Cardiac atrium fibroblast (primary cell): ENCODE measurements around a stretch of chr7.

DNA sequence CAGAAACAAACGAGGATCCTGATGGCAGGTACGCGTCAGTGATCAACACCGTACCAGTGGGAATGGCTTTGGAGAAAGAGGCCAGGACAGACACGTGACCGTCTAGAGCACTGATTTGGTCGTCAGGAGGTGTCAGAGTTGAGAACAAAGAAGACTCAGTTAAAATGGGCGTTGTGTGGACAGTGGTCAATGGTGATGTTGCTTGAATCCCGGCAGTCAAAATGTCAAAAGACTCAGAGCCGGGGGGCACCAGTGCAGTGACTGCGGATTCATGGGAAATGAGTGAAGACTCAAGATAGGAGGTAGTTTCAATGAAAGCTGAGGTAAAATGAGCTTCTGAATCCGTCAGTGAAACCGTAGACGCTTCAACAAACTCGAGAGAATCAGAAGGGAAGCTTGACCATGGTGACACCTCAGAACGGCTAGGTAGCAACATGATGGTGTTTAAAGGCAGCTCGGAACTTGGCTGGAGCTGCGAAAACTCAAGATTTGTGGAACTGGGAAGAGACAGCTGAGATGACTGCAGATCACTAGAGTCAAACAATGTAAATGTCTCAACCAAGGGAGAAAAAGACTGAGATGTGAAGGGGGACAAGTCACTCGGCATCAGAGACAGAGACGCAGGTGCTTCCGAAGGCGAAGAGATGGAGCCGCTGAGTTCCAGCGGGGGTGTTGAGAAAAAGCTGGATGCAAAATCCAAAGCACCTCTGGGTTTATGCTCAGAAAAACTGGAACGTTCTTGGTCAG, 63.9 kb downstream of the KIAA1549 start:
- RAMPAGE, long total RNA = no peak

DNA sequence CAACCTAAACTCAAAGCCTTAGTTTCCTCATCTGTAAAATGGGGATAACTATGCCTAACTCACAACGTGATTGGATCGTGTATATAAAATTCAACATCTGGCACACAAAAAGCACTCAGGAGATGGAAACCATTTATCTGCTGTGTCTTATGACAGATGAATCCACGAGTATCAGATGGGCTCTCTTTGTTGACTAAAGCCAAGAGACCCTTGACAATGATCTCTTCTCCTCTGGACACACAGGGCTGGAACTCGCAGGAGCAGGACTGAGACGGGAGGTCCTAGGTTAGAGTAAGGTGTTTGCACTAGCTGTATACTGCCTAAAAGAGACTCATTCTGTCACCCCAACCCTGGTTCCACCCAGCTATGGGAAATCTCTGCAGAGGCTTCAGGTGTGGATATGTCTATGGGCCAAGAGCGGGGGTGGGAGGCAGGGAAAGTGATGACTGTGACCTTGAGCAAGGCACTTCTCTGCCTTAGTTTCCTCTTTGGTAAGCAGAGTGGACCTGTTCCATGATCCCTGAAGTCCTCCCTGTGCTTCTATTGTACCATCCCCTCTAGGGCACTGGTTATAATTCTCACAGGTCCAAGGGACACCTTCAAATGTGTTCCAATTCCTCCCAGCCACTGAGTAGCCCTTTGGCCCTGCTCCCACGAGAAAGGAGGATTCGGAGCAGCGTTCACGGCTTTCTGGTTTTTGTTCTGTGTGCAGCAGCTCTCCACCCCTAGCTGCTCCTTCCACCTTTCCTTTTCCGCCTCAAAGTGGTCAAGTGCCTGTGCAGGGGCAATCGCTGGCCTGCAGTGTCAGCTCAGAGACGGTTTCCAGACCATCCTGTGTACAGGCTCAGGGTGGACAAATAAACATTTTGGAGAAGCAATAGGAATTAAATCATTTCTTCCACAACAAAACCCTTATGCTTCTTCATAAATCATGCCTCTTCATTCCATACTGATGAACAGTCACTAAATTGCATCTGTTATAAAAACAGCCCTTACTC, 1.5 kb downstream of the KIAA1549 start:
- RAMPAGE, long total RNA = no peak

DNA sequence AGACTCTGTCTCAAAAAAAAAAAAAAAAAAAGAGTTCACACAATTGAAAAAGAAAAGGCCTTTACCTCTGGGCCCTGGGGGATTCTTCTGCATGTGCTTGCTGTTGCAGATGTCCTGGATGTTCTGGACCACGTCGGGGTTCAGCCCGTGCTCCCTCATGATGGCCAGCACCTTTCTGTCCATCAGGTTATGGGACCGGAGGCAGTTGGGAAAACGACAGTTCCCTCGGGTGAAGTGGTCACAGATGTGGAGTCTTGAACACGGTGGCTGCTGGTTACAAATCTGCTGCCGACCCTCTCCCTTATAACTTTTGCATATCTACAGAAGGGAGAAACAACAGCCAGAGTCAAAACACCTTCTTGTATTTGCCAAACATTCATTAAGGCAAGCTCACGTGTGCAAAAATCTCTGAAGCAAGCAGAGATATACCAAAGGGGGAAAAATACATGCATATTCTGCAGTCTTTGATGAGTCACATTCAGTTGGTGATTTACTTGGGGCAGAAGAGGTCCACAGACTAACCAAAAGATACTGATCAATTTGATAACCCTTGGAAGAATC, 25.7 kb downstream of the ZC3HAV1 start:
- RAMPAGE, long total RNA = no peak

DNA sequence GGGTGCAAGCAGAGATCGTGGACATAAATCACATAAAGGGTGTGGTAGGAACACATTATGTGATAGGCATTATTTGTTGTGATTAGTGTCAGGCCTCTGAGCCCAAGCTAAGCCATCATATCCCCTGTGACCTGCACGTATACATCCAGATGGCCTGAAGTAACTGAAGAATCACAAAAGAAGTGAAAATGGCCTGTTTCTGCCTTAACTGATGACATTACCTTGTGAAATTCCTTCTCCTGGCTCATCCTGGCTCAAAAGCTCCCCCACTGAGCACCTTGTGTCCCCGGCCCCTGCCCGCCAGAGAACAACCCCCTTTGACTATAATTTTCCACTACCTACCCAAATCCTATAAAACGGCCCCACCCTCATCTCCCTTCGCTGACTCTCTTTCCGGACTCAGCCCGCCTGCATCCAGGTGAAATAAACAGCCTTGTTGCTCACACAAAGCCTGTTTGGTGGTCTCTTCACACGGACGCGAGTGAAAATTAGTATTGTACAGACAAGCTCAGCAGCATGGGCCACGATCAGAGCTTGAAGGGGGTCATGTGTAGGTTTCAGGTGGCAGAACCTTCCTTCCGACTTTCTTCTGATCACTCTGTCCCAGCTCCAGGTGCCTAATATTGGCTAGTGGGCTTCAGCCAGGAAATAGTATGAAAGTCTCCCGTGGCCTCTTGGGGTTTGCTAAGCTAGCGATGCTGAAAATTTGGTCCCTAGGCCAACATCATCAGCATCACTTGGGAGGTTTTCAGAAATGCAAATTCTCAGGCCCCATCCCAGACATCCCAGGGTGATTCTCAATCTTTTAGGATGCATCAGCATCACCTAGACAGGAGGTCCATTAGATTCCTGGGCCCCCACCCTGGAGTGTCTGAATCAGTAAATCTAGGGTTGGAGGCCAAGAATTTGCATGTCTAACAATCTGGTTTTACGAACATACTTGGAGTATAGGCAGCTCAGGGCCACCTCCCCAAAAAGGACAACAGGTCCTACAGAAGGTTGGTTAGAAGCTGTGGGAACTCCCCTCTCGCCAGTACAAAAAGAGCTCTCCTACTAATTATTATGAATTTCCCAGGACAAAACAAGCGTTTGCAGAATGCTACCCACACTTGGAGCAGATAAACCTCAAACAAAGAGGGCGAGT, 15.8 kb downstream of the ZC3HAV1 start:
- RAMPAGE, long total RNA = no peak

GRCh38 chr7:139094980-139095834, 14.3 kb downstream of the ZC3HAV1 start:
- RAMPAGE, long total RNA = no peak

- RAMPAGE, long total RNA = no peak
Observed at GRCh38 chr7:139133265-139133558, 366 bp upstream of the TTC26 start.

- RAMPAGE, long total RNA = no peak
Observed at GRCh38 chr7:139292098-139292608, 49.0 kb upstream of the FMC1 start.

GRCh38 chr7:139562438-139563180, 39.1 kb downstream of the CLEC2L start:
- RAMPAGE, long total RNA = no peak

- RAMPAGE, long total RNA = no peak
Observed at GRCh38 chr7:139563346-139564469, 40.2 kb downstream of the CLEC2L start.

DNA sequence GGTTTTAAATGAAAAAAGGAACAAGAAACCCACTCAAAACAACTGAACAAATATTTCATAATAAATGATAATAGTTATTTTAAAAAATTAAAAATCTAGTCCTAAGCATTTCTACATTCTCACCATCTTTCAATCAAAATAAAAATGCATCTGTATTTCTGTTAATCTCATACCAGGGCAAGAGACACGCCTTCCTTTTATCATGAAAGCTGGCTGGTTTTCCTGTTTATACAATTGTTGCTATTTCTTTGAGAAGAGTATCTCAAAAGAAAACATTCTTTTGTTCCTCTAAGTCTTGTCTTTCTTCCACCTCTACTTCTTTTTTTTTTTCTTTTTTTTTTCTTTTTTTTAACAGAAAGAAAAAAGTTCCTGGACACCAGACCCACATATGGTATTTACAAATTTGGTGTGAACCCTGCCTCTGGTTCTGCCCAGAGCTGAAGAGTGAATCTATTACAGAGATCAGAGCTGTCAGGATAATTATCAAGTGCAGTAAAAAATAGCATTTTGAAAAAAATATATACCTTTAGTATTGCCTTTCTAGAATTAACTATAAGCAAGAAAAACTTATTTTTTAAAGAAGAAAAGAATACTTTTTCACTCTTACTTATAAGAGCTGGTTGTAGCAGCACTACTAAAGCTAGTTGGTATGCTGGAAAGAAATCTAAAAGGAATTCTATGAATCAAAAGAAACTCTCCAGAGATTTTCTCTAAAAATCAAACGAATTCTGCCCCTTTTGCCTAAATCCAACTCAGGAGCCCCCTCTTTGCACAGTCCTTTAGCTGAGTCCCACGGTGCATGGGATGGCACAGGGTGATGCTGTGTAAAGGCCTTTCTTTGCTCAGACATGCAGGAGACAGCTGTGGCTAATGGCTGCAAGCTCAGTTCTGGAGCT, 42.1 kb downstream of the CLEC2L start:
- RAMPAGE, long total RNA = no peak

- RAMPAGE, long total RNA = no peak
Observed at GRCh38 chr7:139658923-139659894, 118.6 kb downstream of the HIPK2 start.

GRCh38 chr7:139672781-139673728, 104.7 kb downstream of the HIPK2 start:
- RAMPAGE, long total RNA = no peak

DNA sequence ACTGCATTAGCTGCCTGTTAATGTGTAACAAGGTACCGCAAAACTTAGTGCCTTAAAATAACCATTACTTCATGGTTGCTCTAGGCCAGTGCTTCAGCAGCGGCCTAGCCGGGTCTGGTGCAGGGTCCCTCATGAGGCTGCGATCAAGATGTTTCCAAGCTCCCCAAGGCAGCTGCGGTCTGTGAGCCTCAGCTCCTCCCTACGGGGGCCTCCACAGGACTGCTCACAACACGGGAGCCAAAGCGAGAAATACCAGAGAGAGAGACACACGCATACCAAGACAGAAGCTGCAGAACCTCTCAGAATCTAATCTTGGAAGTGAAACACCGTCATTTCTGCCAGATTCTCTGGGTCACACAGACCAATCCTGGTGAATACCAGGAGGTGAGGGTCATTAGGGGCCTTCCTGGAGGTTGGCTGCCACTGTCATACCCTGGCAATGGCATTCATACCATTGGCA, 94.5 kb downstream of the HIPK2 start:
- RAMPAGE, long total RNA = no peak

DNA sequence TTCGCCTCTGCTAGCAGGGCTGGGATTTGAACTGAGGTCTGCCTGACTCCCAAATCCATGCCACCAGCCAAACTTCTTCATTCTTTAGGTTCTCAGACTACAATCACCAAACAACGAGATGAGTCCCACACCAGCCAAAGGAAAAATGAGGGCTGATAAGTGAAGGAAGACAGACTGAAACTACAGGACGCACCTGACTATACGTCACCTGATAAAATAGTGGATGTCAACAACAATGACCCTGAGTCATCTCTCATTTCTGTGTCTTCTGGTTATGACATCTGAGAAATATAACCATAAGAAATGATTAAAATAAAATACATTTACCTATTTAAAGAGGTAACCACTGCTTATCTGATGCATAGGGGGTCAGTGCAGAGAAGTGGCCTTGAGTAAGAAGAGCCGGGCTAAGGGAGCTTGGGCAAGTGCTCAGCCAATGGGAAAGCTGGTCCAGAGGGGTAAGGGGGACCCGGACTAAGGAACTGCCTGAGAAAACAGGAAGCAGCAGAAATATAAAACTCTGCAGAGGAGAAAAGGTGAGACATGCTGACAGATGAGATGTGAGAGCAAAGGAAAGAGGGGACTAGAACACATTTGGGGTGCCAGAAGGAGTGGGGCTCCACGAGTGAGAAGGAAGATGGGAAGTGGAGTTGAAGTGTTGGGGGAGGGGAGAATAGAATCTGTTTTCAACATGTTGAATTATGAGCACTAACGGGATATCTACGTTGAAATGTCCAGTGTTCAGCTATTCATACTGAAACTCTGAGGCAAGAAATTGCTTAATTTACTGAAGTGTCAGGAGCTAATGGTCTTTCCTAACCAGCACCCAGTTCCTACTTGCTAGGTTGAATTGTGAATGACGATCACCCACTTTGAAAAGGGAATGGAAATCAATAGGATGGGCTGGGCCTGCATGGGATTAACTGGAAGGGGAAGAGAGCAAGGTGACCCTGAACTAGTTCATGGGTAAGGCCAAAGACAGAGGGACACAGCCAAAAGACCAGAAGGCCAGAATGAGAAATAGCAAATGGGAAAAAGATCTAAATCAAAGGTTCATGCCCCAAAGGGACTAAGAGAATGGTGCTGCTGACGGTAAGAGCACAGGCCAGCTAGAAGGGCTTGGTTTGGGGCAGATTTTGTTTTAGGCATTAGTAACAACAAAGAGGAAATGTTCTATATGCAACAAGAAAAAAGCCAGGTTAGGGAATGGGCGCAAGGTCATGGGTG, 51.6 kb downstream of the HIPK2 start:
- RAMPAGE, long total RNA = no peak

- RAMPAGE, long total RNA = no peak
Observed at GRCh38 chr7:139842304-139843195, 13.5 kb downstream of the TBXAS1 start.

- RAMPAGE, long total RNA = no peak
Observed at GRCh38 chr7:139885973-139886451, 56.9 kb downstream of the TBXAS1 start.

- RAMPAGE, long total RNA = no peak
Observed at GRCh38 chr7:139901264-139901864, 72.3 kb downstream of the TBXAS1 start.

DNA sequence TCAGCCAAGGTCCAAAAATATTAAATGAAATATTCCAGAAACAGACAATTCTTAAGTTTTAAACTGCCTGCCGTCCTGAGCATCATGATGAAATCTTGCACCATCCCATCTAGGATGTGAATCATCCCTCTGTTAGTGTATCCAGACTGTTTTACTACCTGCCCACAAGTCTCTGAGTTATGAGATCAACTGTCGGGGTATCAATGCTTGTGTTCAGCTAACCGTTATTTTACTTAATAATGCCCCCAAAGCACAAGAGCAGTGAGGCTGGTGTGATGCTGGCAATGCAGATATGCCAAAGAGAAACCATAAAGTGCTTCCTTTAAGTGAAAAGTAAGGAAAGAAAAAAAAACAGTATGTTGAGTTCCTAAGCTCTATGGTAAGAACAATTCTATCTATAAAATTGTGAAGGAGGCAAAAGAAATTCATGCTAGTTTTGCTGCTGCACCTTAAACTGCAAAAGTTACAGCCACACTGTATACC, 11.2 kb downstream of the KDM7A start:
- RAMPAGE, long total RNA = no peak

GRCh38 chr7:140231781-140232457, 55.1 kb upstream of the KDM7A start:
- RAMPAGE, long total RNA = no peak

GRCh38 chr7:140315961-140316769, 82.2 kb downstream of the SLC37A3 start:
- RAMPAGE, long total RNA = no peak